Parotid gland (tissue), 1 donor: ENCODE results near the gene DHRS13.

- PRO-cap, result no peak
These were observed 911 bp upstream of the RPL23A start for GRCh38 chr17:28718933-28719214.

DNA sequence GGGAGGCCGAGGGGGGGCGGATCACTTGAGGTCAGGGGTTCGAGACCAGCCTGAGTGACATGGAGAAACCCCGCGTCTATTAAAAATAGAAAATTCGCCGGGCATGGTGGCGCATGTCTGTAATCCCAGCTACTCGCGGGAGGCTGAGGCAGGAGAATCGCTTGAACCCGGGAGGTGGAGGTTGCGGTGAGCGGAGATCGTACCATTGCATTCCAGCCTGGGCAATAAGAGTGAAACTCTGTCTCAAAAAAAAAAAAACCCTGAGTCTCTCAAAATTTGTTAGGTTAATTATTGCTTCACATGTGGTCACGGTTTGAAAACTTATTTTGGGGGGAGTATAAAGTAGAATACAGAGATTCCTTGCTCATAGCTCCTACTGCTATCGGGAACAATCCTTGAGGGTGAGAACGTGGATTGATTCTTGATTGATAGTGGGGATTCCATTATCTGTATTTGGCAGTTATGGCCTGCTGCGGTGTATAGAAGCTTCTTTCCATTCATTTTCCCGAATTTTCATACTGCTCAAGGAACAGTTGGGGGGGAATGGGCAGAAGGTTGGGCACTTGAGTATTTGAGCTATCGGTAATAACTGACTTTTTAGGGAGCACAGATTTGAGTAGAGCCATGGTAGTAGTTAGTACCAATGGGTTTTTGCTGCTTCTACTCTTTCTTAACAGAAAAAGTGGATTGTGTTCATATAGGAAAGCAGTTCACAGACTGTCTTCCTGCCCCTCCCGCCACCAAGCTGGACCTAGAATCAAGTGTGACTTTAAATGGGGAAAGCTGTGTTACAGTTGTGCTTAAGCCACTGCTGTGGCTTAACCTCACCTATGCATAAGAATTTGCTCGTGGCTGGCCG, 1.6 kb downstream of the RPL23A start:
- PRO-cap, result no peak

GRCh38 chr17:28737819-28738446, 5.9 kb upstream of the TRAF4 start:
- PRO-cap, result no peak

DNA sequence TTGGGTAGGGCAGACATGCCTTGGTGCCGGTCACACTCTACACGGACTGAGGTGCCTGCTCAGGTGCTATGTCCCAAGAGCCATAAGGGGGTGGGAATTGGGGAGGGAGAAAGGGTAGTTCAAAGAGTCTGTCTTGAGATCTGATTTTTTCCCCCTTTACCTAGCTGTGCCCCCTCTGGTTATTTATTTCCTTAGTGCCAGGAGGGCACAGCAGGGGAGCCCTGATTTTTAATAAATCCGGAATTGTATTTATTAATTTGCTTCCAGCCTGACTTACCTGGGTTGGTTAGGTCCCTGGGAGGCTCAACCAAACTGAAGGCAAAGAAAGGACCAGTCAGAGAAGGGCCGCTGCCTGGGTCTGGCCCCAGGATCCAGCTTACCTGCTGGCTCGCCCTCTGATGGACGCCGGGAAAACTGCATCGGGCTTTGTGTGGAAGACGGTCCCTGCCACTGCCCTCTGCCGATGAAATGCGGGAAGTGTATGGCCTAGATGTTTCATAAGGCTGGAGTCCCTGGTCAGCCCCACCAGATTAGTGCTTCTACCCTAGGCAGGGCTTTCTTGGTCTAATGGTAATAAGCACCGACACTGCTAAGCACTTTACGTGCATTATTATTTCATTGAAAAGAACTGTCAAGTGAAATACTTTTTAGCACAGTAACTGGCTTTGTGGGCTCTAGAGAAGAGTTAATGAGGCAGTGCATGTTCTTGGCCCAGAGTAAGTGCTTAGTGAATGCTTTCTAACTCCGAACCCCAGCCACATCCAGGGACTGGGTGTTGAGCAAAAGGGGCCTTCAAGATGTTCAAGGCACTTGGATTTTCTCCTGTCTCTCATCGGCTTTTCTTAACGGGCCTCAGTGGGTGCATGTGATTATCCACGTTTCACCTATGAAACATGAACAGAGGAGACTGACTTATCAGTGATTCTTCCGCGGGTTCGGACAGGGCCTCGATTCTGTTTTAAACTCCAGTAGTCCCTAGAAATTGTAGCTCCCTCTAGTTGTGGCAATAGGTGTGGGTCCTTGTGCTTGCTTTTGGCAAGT, 6.3 kb downstream of the TRAF4 start:
- PRO-cap, result no peak

- PRO-cap, result no peak
These were observed at the start of gene DHRS13 for GRCh38 chr17:28902240-28903292. DHRS13 (minus strand) TSS chr17:28903079.

DNA sequence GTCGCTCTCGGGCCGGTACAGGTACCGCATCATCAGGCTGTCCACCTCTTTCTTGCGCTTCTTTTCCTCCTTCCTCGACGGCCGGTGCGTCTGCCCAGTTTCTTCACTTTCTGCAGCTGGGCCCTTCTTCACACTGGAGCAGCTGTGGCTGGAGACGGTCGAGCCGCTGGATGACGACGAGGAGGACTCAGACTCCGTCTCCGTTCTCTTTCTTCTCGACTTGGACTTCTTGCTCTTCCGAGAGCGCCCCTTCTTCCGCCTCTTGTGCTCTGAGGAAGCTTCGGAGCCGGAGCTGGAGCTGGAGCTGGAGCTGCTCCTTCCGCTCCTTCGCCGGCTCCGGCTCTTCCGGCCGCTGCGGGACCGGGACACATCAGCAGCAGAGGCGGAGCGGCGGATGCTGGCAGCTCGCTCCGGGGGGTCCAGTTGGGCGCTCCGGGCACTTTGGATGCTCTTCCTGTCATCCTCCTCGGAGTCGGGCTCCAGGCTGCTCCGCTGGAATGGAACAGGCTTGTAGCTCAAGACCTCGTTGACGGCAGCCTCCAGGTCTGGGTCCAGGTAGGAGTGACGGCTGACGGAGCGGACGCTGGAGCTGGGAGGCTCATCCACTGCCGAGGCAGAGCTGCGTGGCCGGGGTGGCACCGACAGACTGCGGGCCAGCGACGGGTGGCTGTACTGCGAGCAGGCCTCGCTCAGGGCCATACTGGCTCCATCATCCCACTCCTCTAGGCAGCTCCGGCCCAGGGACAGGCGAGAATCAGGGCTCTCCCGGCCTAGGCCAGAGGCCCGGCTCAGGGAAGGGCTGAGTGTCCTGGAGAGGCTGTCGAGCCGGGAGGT, 37.0 kb downstream of the PIPOX start:
- PRO-cap, result no peak

- PRO-cap, result no peak
These were observed 39.1 kb downstream of the MYO18A start for GRCh38 chr17:29140632-29141895.

DNA sequence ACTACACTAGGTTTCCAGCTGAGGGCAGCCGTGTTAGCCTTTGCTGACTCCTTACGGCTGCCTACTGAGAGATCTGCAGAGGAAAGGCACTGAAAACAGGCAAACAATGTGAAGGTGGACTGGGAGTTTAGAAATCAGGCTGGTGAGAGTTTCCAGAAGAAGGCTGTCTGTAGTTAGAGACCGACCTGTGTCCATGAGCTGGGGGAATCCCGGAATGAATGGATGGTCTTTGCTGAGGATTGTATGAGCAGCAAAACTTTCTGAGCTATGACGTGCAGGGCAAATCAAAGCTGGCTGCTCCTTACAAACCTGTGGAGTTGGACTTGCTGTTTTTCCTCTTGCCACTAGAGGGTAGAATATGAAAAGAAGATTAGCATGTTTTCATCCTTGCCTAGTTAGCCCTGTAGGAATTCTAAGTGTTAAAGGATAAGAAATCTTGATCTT, 20.2 kb upstream of the TAOK1 start:
- PRO-cap, result no peak

DNA sequence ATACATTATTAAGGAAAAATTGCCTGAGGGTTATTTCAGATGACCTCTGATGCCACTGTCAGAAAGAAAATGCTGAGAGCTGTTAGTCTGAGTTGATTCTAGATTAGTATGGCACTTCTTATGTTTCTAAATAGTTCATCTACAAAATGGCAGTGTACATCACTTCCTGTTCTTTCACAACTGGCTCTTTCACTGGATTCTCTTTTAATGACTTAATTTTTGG, 3.2 kb downstream of the TAOK1 start:
- PRO-cap, result no peak

DNA sequence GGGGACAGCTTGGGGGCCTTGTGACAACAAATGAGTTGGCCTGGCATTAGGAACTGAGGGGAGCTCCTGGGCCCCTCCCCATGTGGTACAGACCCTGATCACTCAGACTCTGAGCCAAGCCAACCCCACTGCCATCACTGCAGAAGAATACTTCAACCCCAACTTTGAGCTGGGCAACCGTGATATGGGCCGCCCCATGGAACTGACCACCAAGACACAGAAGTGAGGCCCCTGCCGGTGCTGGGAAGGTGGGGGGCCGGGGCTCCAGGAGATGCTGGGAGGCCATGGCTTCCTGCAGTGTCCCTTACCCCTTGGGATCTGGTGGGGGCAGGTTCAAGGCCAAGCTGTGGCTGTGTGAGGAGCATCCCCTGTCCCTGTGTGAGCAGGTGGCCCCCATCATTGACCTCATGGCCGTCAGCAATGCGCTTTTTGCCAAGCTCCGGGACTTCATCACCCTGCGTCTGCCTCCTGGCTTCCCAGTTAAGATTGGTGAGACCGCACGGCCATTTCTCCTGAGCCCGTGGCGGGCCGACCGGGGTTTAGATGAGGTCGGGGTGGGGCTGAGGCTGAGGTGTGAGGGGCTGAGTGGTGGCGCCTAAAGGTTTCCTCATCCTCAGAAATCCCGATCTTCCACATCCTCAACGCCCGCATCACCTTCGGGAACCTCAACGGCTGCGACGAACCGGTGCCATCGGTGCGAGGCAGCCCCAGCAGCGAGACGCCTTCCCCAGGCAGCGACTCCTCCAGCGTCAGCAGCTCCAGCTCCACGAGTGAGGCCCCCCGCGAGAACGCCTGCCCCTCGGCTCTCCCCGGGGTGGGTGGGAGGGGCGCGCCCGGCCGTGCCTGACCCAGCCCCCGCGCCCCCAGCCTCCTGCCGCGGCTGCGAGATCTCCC, 10.7 kb downstream of the CORO6 start:
- PRO-cap, result unidirectional peak, plus-strand start at position 585 of the sequence

DNA sequence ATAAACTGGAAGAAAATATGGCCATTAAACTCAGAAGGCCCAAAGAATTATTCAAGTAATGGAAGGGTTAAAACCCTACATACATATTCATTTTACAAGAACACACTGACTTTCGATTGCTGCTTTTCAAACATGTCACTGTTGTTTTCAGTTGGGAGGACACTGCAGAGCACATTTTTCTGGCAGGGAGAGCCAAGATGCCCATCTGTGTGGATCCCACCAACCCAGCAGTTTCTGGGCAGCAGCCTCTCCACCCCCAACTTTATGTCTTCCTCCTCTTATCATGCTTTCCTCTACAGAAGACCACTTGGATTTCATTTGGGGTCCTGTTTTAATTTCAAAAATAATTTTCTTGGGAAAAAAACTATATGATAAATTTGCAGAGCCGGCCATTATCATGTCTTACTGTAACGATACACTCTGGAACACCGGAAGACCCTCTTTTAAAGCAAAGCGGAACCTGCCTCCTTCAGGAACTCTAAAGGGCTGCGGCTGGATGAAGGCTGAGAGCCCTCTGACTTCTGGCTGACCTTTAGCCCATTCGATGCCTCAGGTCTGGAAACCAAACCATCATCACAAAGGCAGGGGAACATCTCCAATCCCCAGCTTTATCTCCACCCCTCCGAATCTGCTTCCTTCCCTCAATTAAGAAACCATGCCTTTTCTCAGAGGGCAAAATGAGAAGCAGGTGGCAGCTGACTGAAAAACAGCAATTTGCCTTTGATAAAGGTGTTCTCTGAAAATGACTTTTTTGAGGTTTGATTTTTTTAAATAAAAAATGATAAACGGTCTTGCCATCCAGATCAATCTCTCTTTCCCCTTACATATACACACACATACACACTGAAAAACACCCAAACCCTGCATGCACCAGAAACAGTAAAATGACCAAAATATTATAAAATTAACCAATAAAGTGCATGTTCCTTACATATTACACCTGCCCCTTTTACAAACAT, 7.4 kb upstream of the CORO6 start:
- PRO-cap, result no peak

GRCh38 chr17:29631062-29631650, 8.4 kb upstream of the CORO6 start:
- PRO-cap, result no peak

GRCh38 chr17:29828558-29829170, 101.4 kb downstream of the SSH2 start:
- PRO-cap, result no peak

DNA sequence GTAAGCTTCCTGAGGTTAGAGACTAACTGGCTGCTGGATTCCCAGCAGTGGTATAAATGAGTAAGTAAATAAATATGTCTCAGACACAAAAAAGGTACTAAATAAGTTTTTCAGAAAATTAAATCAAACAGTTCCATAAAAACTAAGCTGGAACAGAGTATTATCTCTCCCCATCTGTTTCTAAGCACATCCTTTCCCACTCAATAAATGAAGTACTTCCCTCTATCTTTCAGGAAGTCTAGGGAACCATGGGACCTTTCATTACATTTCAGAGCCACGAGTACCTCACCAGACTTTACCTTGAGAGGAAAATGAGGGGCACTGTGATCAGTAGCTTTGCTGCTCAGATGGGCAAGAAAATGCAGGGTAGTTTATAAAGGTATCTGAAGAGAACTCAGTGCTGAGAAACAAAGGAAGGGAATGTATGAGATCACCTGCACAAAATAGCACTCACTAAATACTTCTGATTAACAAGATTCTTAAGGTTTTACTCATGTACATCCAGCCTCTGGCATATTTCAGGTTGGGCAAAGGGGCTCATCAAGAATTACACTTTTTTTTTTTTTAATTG, 10.8 kb downstream of the SSH2 start:
- PRO-cap, result no peak

DNA sequence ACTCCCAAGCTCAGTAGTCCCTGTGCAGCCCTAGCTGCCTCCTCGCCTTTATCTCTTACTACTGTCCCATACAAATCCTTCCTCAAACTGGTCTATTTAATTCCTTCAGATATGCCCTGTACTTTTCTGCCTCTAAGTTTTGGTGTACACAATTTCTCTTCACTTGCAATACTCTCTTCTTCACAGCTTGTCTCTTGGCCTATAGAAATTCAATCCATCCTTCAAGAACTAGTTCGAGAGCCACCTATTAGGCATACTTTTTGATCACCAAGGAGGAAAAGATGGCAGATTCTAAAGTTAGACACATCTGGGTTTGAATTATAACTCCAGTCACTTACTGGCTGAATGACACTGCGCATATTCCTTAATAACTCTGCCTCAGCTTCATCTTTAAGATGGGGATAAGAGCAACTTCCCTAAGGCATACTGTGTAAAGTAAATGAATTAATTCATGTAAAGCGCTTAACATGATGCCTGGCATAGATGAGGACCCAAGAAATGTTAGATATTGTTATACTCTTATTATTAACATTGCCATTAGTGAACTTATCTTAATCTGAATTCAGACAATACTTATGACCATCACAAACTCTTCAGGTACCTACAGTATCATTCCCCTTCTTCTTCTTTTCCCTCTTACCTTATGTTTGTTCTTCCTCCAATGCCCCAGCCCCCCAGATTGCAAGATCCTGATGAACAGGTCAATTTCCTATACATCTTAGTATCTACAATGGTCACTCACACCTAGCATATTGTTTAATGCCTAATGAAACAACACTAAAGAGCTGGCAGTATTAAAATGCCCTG, 3.2 kb downstream of the SSH2 start:
- PRO-cap, result no peak

DNA sequence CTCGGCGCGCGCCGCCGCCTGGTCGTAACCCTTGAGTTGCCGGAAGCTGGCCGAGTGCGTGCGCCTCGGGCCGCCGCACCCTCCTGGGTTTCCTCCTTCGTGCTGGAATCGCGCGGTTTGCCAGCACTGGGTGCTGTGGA, 118 bp upstream of the SSH2 start:
- PRO-cap, result no peak

DNA sequence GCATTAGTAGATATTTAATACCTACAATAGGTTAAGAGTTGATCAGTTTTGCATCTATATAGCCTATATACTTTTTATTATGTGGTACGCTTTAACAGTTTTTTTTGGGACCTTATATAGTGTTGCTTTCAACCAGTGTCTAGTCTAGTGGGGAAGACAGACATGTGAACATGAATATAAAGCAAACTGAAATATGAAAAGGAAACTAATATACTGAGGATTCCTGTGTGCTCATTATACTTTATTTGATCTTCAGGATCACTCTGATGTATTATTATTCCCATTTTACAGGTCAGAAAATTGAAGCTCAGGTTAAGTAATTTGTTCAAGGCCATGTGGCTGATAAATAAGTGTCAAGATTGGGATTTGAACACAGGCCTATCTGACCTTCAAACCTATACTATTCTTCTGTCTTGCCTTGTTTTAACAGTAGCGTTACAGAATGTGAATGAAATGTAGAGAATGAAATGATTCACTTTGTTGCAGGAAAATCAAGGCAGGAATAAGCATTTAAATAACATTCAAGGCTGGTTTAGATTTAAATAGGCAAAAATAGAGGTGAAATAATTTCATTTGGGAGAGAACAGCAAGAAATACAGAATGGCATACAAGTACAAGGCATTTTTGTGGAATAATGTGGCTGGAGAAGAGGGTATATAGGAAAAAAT, 4.0 kb downstream of the NSRP1 start:
- PRO-cap, result no peak

- PRO-cap, result no peak
These were observed 47.6 kb downstream of the SLC6A4 start for GRCh38 chr17:30187908-30188296.

DNA sequence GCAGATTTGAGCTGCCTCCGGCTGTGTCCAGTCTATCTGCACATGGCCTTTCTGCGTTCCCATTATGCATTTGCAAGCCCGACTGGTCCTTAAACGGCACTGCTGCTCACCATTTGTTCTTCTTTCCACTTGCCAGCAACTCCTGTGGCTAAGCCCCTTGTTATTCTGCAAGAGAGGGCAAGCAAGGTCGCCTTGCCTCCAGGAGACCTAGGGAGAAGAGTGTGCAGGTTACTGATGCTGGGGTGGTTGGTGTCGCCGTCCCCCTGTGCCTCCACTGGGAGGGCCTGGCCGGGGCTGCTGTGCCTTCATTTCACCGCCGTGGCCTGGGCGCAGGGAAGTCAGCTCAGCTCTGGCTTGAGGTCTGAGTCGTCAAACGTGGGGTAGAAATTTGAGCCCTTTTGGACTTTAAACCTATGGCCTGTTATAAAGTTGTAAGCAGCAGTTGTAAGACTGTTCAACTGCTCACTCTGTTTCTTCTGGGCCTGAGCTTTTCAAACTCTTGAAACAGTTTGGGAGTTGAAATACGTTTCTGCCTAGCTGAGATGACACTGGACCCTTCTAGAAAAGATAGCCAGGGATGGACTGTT, 12.7 kb downstream of the SLC6A4 start:
- PRO-cap, result no peak

DNA sequence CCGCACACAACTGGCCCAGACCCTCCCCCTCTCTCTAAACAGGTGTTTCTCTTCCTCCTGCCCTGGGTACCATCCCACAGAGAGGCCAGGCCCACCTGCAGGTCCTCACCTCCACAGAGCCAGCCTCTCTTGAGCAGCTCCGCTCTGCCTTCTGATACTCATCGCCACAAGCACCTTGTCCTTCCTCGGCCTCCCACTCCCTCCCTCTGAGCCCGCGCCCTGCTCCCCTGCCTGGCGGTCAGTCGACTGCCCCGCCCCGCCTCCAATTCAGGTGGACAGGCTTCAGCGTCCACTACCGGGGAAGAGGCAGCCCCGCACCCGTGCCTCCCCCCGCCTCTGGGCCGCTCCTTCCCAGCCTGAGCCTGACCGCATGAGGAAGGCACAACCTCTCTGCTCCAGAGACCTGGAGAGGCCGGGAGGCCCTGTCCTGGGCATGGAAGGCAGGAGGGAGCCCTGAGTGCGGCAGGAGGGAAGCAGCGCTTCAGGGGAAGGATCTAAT, 2.8 kb upstream of the SLC6A4 start:
- PRO-cap, result no peak